GM06990 (cell line): Measurements from ENCODE around the gene C6orf132.

DNA sequence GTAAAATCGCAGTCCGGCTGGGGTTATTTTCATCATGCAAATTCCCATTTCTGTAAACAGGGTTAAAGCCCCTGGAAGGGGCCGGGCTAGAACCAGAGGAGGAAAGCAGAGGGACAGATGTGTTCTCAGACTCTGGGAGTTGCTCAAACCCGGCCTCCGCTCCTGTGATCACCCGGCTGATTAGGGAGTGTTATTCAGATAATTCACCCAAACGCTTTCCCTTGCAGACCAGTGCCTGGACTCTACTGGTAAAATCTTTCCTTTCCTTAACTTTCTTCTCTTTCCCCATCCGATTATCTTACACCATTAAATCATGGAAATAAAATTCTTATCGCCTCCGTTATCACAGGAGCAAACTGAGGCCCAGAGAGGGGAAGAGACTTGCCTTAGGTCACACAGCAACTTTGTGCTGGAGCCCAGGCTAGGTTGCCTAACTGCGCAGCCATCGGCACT, 93.3 kb downstream of the NCR2 start:
- RRBS: 6% methylated on average over 3 of the region's 12 CpGs

DNA sequence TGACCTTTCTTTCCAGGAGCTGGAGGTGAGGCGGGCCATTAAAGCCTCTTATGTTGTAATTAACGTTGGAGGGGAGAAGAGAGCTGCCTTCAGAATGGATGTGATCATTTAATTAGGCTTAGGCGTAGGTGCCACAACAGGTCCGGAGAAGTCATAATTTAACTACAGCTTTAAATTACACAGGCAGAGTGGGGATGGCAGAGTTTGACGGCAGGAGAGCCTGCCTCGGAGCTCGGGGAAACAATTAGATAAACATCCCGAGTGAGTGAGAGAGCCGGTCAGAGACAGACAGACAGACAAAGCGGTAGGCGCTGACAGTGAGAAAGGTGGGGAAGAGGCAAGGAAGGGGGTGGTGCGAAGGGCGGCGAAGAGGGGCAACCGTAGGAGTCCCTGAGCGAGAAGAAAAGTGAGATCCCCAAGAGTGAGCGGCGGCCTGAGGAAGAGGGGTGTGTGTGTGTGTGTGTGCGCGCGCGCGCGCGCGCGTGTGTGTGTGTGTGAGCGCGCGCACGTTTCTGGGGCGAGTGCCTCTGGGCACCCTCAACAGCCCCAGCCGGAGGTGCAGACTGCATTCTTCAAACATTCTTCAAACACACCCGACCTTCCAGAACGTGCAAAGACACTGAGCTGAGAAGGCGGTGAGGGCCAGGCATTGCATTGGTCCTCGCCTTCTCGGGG, 76.4 kb upstream of the FOXP4 start:
- RRBS: 88% methylated on average over 1 of the region's 38 CpGs

DNA sequence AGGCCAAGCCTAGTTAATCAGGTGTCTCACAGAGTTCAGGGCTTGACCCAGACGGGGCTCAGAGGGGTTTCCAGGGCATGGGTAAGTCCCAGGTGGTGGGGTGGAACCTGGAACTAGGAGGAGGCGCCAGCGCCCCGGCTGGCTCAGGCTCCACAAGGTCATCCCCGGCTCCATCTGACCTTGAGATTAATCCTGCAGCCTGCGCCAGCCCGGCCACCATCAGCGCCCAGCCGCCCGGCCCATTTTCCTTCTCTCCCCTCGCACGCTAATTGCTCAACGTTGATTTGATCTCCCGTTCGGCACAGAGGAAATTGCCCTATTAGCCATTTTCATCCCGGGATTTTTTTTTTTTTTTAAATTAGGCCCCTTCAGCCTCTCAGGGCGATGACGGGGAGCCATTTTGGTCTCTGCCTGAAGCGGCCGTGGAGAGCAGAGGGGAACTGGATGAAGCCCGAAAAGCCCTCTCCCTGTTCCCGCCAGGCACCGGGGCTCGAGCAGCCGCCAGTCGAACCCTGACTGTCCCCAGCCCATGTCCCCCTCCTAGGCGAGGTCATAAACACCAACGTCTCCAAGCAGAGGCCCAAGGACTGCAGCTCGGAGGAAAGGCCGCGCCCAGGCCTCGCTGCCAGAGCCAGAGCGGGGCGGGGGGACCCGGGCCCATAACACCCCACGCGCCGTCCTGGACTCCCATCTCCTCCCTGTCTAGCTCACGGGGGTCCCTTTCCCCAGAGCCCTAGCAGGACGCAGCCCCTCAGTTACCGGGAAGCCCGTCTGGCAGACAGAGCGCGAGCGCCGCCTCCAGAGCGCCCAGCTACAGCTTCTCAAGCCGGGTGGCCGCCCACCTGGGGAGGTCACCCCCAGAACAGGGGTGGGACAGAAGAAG, 44.7 kb downstream of the MDFI start:
- RRBS: 37% methylated on average over 16 of the region's 49 CpGs

GRCh38 chr6:41744270-41744966, 2.8 kb downstream of the PGC start:
- RRBS: no CpG with 5 or more reads among the region's 7 CpGs

DNA sequence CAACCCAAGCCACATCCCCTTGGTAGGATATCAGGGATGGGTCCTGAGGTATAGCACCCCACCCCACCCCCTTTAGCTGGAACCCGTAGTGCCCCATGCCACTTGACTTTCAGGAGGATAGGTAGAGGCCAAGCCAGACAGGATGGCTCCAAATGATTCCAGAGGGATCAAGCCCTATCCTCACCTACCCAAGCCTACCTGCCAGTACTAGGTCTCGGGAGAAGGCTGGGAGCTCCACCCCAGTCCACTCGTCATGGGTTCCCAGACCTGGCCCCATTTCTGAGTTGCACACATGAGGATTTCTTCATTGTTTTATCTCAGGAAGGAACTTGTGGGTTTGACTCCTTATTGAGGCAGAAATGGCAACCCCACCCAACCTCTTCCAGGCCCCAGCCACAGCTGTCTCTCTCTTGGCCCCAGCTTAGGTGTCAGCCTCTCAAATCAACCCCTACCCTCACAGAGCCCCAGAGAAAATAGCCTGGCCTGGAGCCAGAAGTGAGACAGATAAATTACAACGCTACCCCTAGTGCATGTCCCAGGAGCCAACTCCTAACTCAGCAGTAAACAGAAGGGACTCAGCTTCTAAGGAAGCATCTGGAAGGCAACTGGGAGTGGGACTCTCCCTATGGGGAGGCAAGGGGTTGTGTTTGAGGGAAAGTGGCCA, 3.5 kb downstream of the CCND3 start:
- RRBS: no CpG with 5 or more reads among the region's 4 CpGs

- RRBS: no CpG with 5 or more reads among the region's 6 CpGs
Observed at GRCh38 chr6:42022116-42022538, 28.2 kb upstream of the TAF8 start.

DNA sequence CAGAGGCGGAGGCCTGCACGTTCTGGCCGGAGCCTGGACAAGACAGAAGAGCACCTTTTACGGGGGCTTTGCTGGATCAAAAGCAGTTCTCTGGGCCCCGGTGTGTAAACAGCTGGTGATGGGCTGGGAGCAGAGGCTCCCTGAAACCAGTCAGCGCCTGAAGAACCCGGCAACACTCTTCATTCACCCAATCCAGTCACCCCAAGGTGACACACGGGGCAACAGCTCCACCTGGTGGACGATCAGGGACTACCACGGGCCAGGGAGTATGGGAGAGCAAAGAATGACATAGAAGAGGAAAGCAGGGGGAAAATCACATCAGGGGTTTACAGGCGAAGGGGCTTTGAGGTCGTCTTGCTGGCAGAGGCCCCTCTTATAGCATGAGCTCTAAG, 6.2 kb upstream of the TAF8 start:
- RRBS: 13% methylated on average over 5 of the region's 12 CpGs

DNA sequence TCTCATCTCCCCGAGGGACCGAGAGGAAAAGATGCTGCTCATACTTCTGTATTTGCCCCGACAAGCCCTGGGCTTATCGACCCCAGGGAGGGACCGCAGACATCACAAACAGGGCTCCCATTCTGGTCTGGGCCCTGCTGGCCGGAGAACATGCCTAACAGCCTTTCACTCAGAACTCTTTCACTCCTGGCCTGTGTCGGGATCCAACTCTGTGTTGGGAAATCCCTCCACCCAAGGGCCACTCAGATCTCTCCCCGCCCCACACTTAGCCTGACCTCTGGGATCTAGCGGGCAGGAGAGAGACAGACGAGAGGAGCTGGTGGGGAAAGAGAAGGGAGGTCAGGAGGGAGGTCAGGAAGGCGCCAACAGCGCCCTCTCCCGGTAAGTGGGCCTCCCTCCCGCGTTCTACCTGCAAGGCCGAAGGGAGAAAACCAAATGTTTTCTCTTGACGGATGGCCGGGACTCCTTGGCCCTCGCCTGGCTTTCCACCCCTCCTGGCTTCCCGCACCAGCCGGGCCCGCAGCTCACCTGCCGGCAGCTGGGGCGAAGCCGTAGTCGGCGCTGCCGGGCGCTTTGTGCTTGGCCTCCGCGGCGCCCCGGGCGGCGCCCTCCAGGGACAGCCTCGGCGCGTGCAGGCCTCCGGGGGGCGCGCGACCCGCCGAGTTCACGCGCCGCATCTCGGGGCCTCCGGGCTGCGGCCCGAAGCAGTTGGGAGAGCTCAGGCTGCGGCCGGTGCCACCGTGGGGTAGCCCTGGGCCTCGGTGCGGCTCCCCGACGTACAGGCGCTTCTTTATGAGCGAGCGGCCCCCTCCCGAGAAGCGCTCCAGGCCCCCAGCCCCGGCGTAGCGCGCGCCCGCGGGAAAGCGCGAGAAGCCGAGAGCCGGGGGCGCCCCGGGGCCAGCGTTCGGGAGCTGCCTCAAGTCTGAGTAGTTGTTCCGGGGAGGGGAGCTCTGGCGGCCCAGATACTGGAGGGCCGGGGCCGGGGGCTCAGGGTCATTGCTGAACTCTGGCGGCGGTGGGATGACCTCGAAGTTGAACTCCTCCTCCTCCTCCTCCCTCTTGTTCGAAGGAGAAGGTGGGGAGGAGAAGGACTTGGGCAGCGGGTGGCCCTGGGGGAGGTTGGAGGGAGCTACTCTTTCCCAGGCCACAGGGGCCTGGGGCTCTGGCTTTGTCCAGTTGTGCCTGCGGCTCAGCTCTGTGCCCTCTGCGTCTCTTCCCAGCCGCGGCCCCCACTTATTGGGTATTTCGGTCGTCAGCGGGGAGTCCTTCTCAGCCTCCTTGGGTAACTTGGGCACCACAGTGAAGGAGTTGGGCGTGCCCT, 38.0 kb downstream of the C6orf132 start:
- RRBS: 4% methylated on average over 48 of the region's 95 CpGs

GRCh38 chr6:42142061-42143160, at the start of gene C6orf132:
C6orf132 (minus strand) TSS chr6:42142620.
- RRBS: 6% methylated on average over 37 of the region's 76 CpGs

- RRBS: no CpG with 5 or more reads among the region's 3 CpGs
Observed at GRCh38 chr6:42204266-42205002, 9.7 kb upstream of the GUCA1B start.

- RRBS: no CpG with 5 or more reads among the region's 3 CpGs
Observed at GRCh38 chr6:42225447-42225839, 7.8 kb upstream of the MRPS10 start.

GRCh38 chr6:42278109-42278504, 60.4 kb upstream of the MRPS10 start:
- RRBS: no CpG with 5 or more reads among the region's 4 CpGs

- RRBS: no CpG with 5 or more reads among the region's 14 CpGs
Observed at GRCh38 chr6:42279003-42280064, 61.7 kb upstream of the MRPS10 start.

GRCh38 chr6:42367096-42367739, 84.5 kb downstream of the TRERF1 start:
- RRBS: 6% methylated on average over 4 of the region's 10 CpGs

DNA sequence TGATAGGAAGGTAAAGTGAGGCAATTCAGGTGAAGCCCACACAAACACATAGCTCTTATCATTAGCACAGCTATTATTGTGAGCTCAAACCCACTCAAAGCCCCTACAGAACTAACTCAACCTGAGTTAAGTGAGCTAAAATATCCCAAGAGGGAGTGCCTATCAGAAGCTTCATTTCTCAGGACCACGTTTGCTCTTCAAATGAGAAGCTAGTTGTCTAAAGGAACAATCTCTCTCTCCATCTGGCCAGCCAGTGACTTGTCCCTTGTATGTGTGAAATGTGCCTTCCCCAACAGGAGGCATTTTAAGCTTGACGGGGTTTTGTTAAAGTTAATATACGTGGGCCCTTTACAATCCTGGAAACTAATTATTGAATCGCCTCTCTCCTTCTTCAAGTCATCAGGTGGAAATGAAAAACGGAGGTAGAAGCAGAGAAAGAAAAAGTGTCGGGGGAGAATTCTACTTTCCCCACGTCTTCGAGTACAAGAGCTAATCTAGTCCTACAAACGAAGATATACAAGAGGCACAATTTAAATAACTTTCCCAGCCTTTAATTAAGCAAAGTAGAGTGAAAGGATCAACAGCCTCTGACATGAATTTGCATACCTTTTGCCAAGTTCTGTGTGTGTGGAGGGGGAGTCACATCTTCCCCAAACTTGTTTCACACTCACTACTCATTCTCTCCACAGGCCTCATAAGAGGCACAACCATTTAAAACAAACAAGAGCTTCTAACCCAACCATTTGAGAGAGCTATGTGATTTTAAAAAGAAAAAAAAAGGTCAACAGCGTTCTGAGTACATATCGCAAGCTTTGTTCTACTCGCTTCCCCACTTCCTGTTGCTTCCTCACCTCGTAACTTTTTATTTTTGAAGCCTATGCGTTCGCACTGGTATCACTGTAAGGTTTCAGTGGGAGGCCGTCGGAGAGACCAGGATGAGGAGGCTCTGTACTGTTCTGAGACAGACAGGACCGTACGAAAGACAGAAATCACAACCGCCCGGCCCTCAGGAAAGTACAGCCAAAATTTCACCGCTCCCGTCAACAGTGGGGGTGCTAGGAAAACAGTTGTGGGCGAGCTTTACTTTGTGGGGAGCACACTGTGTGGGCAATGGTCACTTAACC, 61.7 kb downstream of the TRERF1 start:
- RRBS: no CpG with 5 or more reads among the region's 24 CpGs

DNA sequence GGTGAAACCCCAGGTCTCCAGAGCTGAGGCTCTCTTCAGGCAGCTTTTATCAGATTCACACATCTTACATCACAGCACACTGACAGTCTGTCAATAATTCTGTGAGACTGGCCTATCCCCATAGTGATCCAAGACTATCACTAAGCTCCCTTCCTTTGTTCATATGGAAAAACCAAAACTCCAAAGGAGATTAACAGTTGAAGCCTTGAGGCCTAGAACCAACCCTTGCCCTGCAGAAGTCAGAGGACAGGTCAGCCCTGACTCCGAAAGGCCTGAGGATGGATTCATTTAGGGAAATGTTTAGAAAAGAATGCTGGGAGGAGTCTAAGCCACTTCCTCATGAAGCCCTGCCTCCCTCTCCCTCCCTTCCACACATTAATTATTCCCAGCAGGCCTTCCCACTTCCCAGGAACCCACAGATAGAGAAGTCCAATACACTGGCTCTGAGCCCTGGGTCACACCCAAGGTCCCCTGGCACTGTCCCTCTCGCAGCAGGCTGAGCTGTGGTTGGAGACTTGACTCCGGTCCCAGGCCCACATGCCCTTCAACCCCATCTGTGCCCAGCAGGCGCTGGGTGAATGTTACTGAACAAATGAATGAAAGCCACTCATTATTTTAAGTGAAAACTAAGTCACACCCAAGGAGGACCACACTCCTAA, 23.1 kb downstream of the TRERF1 start:
- RRBS: no CpG with 5 or more reads among the region's 4 CpGs

DNA sequence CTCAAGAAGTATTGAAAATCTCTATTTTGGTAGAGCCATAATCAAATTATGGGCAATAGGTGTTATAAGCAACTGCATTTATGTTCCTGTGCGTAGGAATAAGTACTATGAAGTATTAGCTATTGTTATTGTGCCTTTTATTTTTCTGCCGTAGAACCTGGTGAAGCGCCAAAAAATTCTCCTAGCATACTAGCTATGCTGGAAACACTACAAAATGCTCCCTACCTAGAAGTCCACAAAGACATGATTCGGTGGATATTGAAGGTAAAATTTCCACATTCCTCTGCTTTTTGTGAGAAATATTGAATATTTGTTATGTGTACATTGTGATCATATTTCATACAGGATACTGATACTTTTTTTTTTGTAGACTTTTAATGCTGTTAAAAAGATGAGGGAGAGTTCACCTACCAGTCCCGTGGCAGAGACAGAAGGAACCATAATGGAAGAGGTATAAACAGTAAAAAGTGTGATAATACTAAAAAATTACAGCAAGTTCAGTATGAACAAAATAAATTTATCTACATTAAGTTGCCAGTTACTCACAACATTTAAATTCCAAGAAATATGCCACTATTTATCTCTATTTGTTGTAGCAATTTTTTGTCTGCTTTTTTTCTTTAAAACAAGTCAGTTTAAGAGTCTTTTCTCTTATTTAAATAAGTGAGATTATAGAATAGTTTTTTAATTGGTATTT, 64.4 kb downstream of the PRPH2 start:
- RRBS: no CpG with 5 or more reads among the region's 5 CpGs

- RRBS: 6% methylated on average over 6 of the region's 37 CpGs
Observed at GRCh38 chr6:42746908-42747417, 1.1 kb upstream of the TBCC start.

- RRBS: no CpG with 5 or more reads among the region's 2 CpGs
Observed at GRCh38 chr6:42781097-42781419, 794 bp upstream of the BICRAL start.

- RRBS: no CpG with 5 or more reads among the region's 3 CpGs
Observed at GRCh38 chr6:42808940-42809300, 27.1 kb downstream of the BICRAL start.